REH cell (cell line): ENCODE data around the gene ZNF385B.

DNA sequence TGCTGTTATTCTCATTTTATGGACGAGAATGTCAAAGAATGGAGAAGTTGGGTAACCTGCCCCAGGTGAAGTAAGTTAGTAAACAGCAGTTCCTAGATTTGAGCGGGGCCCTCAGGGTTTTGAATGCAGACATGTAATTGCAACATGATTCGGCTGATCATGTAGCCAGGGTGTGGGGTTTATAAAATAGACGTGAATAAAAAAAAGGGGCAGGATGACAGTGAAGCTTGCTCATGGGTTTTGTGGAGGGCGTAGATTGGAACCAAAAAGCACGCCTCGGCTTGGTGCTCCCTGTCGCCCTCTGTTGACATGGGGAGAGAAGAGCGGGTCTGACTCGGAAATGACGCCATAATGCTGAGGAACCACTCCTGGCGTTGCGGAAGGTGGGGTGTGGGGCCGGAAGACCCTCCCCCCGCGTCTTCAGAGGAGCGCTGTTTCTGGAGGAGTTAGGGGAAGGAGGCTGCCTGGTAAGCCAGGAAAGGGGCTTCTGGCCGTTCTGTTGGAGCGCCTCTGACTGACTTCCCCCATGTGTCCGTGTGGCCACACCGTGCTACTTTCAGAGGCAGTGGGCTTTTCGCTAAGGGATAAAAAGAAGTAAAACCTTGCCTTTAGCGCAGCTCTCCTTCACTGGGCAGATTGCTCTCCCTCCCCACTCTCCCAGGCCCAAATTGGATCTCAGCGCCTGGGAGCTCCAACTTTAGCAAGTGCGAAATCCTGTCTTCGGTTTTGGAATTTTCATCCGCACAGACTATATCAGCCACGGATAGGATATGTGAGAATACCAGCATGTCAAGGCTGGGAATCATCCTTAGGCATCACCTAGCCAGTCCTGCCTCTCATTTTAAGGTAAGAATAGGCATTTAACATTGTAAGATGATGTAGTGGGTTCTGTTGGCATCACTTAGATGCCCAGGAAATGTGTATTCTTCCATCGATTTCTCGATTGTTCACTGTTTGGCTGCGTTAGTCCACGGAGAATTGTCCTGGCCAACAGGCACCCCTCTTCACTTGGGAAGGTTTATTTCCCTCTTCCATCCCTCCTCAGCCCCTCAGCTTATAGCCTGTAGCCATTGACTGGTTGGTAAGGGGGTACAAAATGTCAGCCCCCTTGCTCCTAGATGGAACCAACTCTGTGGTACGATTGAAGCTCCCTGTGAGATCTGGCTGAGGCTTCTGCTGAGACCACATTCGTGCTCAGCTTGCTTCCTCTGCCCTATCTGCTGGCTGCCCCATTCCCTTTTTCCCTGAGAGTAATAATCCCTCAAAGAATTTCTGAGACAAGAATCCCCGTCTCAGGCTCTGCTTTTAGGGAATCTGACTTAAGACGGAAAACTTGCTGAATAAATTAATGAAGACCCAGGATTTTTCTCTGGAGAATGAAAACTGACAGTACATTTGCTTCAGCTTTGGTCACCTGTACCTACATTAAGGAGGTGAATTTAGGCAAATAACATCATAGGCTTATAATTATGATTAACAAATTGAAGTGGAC lies 43.1 kb downstream of the PLEKHA3 start:
- PRO-cap: bidirectional peak, plus-strand start at position 423 of the sequence, minus-strand start at position 258 of the sequence

- PRO-cap: no peak
These were observed 58.8 kb downstream of the PLEKHA3 start for GRCh38 chr2:178538807-178539777.

DNA sequence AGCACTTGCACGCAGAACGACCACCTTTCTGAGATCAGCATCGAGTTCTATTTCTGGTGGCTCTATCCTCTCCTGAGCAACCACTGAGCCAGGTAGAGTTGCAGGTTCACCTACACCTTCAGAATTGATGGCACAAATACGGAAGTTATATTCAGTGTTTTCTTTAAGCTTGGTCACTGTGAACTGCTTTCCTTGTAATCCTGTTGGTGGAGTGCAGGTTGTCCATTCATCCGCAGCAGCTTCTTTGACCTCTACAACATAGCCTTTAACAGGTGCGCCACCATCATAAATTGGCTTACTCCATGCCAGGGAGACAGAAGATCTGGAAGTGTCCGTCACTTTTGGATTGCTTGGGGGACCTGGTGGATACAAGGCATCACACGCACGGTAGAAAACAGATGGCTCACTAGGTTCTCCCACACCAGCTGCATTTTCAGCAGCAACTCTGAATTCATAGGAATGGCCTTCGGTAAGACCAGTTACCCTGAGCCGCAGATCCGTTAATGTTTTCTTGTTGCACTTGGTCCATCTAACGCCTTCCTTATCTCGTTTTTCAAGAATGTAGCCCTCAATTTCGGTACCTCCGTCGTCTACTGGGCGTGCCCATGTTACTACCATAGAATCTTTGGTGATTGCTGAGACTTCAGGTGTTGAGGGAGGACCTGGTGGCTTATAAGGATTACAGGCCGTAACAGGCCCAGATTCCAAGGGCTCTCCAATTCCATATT lies 83.0 kb downstream of the PLEKHA3 start:
- PRO-cap: no peak

GRCh38 chr2:178570376-178570979 lies 90.2 kb downstream of the PLEKHA3 start:
- PRO-cap: no peak

DNA sequence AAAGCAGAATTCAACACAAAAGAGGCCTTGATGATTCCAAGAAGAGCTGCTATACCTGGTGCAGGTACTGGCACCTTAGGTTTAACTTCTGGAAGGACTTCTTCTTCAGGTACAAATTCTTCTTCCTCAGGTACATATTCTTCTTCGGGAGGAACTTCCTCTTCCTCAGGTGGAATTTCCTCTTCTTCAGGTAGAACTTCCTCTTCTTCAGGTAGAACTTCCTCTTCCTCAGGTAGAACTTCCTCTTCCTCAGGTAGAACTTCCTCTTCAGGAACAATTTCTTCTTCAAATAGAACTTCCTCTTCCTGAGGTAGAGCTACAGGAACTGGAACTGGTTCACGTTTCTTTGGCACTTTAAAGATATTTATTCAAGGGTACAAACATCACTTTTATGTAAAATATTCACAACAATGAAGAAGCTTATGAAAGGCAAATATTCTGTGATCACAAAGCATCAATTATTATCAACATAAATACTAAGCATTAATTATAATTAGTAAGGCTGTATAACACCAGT lies 129.6 kb downstream of the TTN start:
- PRO-cap: no peak

- PRO-cap: no peak
These were observed 81.9 kb downstream of the TTN start for GRCh38 chr2:178725163-178725981.

DNA sequence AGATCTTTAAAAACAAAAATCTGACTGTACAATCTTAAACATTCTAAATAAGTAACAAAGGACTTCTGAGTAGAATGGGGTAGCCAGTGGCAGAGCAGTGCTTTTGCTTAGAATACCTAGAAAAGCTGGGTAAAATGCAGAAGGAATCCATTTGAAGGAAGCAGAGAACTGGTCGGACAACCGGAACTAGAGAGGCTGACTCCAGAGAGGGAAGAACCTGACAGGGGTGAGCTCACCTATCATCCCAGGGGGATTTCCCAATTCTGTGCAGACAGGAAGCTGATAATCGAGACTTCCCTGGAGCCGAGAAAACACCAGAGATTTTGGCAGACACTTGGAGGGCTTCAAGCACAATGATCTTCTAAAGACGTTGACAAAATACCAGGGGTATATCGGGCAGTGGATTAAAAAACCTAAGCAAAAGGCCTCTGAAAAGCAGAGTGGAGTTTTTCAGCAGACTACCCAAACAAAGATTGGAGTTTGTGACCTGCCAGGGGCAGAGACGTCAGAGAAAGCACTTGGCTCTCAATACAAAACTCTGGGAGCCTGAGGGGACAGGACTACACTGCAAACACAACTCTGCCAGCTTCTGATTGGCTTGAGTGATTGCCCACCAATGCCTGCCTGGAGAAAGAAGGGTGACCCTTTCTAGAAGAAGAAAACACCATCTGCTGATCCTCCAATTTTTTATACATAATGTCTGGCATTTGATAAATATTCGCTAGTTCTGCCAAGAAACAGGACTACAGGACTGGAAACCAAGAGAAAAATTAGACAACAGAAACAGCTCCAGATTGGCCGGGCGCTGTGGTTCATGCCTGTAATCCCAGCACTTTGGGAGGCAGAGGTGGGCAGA lies 67.5 kb upstream of the TTN start:
- PRO-cap: no peak

DNA sequence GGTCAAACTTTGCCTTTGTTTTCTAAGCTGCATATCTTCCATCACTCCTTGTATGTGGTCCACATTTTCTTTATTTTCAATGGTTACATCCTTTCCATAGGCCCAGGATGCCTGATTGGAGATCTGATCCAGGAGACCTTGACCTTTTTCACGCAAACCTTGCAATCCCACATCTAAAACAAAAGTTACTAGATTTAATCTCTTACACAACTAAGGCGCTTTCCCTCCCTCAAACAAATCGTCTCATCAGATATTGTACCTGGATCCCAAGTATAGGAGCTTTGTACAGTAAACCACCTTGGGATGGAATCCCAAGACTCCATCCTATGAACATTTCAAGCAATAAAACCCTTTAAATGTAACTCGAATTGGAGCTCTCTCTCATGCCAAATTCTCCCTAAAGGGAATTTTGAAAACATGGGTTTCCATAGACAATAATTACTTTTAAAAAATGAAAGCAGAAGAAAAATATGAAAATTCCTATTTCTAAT lies 71.9 kb upstream of the CCDC141 start:
- PRO-cap: no peak

GRCh38 chr2:179125292-179125721 lies 75.4 kb upstream of the CCDC141 start:
- PRO-cap: no peak

GRCh38 chr2:179235569-179236156 lies 29.0 kb downstream of the SESTD1 start:
- PRO-cap: no peak

DNA sequence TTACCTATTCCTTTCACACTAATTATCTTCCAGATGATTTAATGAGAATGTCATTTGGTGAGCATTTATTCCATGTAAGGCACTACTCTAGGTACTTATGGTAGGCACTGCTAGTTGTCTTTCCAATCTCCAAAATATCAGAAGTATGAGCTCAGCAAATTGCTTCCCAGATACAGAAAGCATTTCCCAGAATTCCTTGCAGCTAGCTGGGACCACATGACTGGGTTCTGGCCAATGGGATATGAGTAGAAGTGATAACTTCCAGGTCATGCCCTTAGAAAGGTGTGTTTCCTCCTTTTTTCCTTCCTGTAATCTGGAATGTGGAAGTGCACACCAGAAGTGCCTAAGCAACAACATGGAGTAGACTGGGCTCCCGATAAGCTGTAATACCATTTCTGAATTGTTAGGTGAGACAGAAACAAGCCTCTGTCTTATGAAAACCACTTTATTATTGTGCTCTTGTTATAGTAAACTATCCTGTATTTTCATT lies 279.8 kb downstream of the ZNF385B start:
- PRO-cap: no peak

DNA sequence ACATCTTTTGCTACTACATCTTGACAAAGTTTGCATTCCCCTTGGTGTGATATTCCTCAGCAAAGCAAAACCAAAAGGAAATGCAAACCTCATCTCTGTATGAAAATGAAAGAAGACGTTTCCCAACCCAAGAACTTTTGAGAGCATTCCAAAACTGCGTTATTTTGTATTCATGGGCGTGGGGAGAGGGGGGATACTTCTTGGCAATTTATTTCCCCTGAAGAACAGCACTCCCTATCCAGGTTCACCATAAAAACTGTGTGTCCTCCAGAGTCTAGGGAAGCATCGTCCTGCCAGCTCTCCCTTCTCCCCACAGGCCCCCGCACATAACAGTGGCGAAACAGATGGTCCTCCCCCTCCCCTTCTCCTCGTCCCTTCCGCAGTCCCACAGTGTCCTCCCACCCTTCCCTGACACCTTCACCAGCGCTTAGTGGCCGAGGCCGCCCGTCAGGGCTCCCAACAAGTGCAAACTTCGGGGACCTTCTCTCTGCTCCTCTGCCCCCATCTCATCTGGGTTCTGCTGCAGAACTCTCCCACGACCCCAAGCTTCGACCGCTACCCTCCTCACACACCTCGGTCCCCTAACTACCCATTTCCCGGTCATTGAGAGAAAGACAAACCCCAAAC lies 1.2 kb downstream of the ZNF385B start:
- PRO-cap: no peak

DNA sequence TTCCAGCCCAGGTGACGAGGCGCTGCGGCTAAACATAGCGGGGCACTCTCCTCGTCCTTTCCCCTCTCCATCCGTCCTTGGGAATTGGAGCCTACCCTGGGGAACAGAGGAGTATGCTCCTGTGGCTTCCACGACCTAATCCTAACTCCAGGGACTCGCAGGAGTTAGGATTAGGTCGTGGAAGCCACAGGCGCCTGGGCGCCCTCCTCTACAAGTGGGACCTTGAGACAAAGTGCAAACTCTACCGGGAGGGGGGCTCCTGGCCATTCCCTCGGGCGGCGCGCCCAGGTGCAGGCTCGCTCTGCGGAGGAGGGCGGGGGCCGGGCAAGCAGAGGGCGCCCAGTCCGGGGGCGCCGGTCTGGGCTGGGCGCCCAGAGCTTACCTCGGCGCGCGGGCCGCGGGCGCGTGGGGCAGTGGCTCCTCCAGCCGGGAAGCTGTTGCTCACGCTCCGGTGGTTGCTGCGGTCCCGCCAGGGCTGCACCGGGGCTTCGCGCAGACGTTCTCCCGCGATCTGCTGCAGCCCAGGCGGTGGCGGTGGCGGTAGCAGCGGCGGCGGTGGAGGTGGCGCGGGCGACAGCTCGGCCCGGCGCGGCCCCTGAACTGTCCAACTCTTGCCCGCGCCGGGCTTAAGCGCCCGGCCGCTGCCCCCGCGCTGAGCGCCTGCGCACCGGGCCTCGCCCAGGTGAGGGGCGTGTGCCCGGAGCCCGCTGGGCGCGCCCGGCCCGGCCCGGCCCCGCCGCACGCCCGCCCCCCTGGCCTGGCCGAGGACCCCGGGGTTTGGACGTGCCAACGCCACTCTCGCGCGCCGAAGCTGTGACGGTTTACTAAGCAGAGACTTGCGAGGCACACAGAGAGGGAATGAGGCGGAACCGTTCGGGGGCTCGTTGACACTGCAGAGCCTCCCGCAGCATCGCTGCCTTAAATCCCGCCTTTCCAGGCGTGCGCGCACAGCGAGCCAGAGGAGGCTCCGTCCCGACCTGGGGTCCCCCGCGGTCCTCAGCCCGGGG lies at the start of gene ZNF385B:
ZNF385B (minus strand) TSS at position 894 of the 1,007 bp plus-strand sequence.
- PRO-cap: no peak

GRCh38 chr2:180033748-180034744 lies 26.9 kb upstream of the CWC22 start:
- PRO-cap: bidirectional peak, plus-strand start at chr2:180034168, minus-strand start at chr2:180034048; bidirectional peak, plus-strand start at chr2:180034395, minus-strand start at chr2:180034221

- PRO-cap: no peak
These were observed 33.8 kb downstream of the UBE2E3 start for GRCh38 chr2:181014121-181014711.

- PRO-cap: no peak
These were observed 53.6 kb downstream of the UBE2E3 start for GRCh38 chr2:181034016-181034431.

DNA sequence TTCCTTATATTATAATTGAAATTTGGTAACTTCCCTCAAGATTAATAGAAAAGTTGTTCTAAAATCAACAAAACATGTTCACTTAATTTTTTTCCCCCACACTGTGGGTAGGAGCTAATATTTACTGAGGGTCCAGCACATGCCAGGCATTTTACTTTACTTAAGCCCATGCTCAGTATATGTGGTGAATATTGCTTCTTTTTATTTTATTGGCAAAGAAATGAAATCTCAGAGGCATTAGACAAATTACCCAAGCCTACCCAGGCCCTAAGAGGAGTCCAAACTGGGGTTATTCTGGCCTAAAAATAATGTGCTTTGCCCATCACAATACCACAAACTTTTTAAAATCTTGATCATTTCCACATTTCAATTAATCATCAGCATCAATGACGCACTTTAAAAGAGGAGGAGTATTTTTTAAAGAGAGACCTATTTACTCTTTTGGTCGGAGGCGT lies 152.2 kb upstream of the ITGA4 start:
- PRO-cap: no peak

- PRO-cap: no peak
These were observed 149.7 kb upstream of the ITGA4 start for GRCh38 chr2:181307450-181307962.

GRCh38 chr2:181459544-181459819 lies 2.3 kb downstream of the ITGA4 start:
- PRO-cap: no peak

DNA sequence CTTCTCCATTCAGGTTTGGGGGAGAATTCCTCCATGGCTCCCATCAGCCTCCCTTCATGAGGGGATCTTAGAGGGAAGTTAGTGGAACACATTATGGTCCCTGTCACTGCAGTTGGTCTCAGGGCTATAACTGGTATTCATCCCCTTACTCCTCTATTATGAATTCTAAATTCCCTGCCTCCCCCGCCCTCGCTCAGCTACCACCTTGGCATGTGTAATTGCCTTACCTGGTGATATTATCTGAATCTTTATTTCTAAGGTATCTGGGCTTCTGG lies 48.4 kb upstream of the NEUROD1 start:
- PRO-cap: no peak